Melanocyte of skin (primary cell): ENCODE data around the genes FBXL7, MARCHF11, MYO10 and CDH9.

- CAGE, long polyA plus RNA, 2 experiments = no peak in any of the 2 experiments
Measured at GRCh38 chr5:14471237-14471697, 110.3 kb upstream of the OTULINL start.

DNA sequence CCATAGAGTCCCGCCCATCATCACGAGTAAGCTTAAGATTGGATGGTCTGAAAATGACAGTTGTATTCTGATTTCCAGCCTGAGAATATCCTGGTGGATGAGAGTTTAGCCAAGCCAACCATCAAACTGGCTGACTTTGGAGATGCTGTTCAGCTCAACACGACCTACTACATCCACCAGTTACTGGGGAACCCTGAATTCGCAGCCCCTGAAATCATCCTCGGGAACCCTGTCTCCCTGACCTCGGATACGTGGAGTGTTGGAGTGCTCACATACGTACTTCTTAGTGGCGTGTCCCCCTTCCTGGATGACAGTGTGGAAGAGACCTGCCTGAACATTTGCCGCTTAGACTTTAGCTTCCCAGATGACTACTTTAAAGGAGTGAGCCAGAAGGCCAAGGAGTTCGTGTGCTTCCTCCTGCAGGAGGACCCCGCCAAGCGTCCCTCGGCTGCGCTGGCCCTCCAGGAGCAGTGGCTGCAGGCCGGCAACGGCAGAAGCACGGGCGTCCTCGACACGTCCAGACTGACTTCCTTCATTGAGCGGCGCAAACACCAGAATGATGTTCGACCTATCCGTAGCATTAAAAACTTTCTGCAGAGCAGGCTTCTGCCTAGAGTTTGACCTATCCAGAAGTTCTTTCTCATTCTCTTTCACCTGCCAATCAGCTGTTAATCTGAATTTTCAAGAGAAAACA, 73.6 kb upstream of the OTULINL start:
- CAGE, long polyA plus RNA, 2 experiments = no peak in any of the 2 experiments

DNA sequence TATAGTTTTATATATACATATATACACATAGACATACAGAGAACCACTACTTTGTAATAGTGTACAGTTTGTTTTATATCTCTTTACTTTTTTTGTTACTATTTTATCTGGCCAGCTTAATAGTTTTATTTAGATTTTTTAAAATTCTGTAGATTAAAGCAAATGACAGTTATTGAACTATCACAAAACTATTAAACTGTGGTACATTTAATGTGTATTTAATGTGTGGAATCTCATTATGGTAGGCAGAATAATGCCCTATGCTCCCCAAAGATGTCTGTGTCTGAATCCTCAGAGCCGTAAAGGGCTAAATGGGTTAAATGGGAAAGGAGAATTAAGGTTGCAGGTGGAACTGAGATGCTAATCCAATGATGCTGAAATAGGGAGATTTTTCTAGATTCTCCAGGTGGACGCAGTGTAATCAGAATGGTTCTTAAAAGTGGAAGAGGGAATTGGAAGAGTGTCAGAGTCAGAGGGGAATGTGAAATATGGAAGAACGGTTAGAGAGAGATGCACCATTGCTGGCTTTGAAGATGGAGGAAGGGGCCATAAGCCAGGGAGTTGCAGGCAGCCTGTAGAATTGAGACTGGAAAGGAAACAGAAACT, 29.4 kb downstream of the OTULINL start:
- CAGE, long polyA plus RNA, 2 experiments = no peak in any of the 2 experiments

DNA sequence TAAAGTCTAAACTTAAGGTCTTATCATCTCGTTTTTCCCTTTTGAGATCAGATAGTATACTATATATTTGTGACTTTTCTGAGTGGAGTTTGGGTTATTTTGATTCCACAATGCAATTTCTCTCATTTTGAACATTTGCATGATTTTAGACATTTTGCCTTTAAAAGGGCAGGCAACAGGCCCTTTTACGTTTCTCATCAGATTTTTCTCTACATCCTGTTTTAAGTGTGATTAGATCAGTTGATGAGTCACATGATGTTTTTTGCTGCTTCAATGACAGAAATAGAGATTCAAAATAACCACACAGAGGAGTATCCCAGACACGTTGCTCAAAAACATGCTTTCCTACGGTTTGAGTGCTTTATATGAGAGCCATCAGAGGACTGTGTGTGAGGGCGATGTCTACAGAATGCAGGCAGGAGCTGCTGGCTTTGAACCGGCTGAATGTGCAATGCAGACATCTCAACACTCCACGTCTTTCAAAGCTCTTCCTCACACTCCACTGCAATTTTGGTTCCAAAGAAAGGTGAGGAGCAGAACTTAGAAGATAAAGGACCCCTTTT, 42.1 kb downstream of the OTULIN start:
- CAGE, long polyA plus RNA, 2 experiments = no peak in any of the 2 experiments

DNA sequence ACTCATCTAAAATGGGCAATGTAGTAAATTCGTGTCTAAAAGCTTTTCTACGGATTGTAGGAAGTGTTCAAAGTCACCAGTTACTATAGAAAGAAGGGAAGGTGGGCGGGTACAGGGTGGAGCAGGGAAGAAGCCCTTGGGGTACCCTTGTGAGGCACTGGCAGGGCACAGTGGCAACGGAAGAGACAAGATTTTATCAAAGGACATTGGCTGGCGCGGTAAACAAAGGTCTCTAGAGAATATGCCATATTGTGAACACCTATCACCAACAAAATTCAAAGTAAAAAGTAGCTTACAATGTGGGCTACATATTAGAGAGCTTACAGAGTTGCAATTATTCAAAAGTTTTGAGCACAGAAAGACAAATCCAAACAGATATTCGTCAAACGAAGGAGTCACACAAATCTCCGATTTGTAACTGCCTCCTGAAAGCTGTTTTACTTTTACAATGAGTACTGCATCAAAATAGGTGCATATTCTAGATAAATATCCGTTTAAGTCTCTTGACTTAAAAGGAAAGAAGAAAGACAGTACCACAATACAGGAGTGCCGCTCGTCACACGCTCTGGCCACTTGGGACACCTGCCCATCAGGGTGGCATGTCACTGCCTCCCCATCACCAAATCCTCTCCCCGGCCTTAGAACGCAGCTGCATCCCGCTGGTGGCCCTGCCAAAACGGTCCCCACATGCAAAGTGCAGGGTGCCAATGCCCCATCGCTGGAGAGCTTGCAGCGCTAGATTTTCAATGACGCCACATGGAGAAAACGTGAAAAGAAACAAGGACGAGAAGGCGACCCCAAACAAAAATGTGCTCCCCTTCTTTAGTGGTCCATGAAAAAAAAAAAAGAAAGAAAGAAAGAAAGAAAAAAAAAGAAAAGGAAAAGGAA, 1.4 kb downstream of the ANKH start:
- CAGE, long polyA plus RNA, 2 experiments = no peak in any of the 2 experiments

DNA sequence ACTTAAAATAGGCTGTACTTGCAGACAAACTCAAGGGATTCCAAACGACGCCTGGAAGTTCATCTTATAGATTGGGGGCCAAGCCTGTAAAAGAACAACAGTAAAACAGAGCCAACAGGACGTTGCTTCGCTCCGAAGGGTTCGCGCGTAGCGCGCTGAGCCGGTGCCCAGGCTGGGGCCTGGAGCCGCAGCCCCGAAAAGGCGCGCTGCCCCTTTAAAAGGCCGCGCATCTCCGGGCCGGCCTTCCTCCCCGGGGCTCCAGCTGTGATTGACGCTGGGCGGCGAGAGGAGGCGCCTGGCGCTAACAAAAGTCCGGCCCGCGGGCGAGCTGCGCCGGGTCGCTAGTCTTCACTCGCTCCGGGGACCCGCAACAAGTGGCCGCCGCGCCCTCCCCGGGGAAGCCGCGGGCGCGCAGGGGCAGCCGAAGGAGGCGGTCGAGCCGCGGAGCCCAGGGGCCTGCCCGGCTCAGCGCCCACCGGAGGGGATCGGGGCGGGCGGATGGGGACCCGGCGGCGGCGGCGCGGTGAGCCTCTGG, at the start of gene FBXL7:
FBXL7 (plus strand) TSS at position 333 of the 535 bp plus-strand sequence.
- CAGE, long polyA plus RNA, 2 experiments = no peak in any of the 2 experiments

- CAGE, long polyA plus RNA, 2 experiments = no peak in any of the 2 experiments
Measured at GRCh38 chr5:15912399-15912765, 267.2 kb downstream of the MARCHF11 start.

DNA sequence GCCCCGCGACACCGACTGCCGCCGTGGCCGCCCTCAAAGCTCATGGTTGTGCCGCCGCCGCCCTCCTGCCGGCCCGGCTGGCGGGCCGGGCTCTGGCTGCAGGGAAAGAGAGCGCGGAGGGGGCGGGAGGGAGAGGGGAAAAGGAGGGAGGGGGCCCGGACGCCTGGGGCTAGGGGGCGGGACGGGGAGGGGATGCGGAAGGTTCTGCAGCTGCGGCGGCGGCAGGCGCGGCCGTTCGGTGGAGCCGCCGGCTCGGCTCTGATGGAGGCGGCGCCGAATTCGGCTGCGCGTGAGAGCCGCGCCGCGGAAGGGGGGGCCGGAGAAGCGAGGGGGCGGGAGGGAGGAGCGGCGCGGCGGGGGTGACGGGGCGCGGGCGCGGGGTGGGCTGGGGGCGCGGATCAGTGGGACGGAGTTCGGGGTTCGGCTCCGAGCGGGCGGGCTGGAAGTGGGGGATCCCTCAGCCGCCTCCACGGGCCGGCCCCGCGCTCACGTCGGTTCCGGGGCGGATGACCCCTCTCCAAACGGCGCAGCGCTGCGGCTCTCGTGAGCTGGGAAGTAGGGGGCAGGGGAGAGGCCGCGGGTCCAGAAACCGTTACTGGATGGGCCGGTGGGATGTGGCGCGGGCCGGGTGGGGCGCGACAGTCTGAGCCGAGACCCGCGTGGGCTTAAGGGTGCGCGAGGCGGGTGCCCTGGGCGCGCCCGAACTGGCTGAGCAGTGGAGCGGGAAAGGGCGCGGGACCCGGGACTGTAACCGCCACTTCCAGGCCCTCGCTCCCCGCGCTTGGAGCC, at the start of gene MARCHF11:
MARCHF11 (minus strand) TSS at position 260 of the 789 bp plus-strand sequence.
- CAGE, long polyA plus RNA, 2 experiments = no peak in any of the 2 experiments

- CAGE, long polyA plus RNA, 2 experiments = no peak in any of the 2 experiments
Measured at GRCh38 chr5:16701309-16702031, 84.7 kb upstream of the RETREG1 start.

DNA sequence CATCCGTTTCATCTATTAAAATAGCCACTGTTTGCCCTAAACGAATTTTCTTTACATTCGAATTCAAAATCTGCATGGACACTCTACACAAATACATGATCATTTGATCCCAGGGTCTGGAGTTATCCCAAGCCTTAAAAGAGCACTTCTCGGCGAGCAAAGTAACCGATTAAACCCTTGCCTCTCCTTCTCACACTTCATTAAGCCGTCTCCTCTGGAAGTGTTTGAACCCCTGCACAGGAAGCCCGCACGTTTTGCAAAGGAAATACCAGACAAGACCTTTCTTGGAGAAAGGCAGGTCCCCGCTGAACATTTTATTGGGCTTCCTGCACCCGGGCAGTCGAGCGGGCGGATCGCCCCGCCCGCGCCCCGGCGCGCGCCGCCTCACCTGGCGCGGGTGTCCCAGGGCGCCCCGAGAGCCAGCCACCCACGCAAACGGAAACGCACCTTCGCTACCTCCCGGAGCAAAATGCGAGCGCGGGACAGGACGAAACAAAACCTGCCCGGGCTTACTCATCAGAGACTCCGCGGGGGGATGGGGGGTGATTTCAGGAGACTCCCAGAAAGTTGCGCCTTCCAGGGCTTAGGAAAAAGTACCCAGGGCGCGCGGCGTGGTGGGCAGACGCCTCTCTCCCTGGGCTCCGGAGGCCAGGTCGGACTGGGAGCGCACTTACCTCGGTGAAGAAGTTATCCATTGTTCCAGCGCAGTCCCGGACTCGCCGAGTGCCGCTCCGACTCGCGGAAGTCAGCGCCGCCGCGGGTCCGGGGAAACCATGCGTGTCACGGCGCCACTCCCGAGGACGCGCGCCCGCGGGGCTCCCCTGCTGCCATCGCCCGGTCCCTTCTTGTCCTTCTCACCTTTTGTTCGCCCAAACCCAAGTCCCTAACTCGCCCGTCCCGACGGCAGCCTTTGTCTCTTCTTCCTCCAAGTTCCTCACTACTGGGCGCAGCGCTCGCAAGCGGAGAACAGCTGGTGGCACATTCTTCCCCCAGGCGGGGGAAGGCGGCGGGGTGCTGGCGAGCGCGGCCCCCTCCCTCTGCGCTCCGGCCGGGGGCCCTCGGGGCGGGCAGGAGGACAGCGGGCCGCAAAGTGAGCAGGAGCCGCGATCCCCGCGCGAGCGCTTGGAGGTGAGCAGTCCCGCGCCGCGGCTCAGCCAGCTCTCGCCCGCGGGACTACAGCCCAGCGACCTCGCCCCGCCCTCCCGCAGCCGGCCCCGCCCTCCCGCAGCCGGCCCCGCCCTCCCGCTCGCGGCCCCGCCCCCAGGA, at the start of gene MYO10:
MYO10 (minus strand) TSS at position 1,175 of the 1,266 bp plus-strand sequence.
- CAGE, long polyA plus RNA, 2 experiments = no peak in any of the 2 experiments

DNA sequence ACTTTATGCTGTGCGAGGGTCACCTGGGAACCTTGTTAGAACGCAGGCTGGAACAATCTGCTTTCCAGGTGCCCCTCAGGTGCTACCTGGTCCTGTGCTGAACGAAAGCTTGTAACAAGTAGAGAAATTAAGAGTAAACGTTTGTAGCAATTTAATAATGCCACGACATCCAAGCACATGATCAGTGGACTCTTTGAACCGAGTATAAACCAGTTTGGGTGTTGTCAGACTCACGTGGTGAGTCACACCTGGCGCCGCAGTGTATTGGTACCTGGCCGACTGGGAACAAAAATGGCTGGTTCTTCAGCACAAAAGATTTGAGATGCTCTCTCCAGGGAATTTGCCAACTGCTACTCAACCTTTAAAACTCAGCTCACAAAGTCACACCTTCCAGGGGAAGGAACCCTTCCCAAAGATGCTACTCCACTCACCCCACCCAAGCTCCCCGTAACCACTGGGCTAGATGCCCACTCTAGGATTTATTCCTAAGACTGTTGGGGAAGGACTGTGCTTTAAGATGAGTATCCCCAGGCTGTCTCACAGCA, 999 bp upstream of the MYO10 start:
- CAGE, long polyA plus RNA, 2 experiments = no peak in any of the 2 experiments

GRCh38 chr5:17269117-17269681, 51.8 kb downstream of the BASP1 start:
- CAGE, long polyA plus RNA, 2 experiments = no peak in any of the 2 experiments

DNA sequence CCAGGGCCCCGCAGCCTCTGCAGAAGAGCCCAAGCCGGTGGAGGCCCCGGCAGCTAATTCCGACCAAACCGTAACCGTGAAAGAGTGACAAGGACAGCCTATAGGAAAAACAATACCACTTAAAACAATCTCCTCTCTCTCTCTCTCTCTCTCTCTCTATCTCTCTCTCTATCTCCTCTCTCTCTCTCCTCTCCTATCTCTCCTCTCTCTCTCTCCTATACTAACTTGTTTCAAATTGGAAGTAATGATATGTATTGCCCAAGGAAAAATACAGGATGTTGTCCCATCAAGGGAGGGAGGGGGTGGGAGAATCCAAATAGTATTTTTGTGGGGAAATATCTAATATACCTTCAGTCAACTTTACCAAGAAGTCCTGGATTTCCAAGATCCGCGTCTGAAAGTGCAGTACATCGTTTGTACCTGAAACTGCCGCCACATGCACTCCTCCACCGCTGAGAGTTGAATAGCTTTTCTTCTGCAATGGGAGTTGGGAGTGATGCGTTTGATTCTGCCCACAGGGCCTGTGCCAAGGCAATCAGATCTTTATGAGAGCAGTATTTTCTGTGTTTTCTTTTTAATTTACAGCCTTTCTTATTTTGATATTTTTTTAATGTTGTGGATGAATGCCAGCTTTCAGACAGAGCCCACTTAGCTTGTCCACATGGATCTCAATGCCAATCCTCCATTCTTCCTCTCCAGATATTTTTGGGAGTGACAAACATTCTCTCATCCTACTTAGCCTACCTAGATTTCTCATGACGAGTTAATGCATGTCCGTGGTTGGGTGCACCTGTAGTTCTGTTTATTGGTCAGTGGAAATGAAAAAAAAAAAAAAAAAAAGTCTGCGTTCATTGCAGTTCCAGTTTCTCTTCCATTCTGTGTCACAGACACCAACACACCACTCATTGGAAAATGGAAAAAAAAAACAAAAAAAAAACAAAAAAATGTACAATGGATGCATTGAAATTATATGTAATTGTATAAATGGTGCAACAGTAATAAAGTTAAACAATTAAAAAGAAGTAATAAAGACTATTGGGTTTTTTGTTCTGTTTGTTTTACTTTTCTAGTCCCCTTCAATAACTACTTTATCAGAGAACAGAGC, 58.7 kb downstream of the BASP1 start:
- CAGE, long polyA plus RNA, 2 experiments = no peak in any of the 2 experiments

GRCh38 chr5:17443803-17444258, 48.0 kb downstream of the H3Y2 start:
- CAGE, long polyA plus RNA, 2 experiments = no peak in any of the 2 experiments

- CAGE, long polyA plus RNA, 2 experiments = no peak in any of the 2 experiments
Measured at GRCh38 chr5:18049318-18049549, 393.6 kb upstream of the H3Y1 start.

DNA sequence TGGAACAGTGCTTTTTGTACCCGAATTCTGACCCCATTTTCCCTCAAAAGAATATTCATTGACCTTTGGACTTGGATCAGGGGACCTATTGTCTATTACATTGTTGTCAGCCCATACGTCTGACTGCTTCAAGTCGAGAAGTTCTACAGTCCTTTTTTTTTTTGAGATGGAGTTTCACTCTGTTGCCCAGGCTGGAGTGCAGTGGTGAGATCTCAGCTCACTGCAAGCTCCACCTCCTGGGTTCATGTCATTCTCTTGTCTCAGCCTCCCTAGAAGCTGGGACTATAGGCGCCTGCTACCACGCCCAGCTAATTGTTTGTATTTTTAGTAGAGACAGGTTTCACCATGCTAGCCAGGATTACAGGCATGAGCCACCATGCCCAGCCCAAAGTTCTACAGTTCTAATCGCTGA, 1089.2 kb upstream of the H3Y1 start:
- CAGE, long polyA plus RNA, 2 experiments = no peak in any of the 2 experiments

DNA sequence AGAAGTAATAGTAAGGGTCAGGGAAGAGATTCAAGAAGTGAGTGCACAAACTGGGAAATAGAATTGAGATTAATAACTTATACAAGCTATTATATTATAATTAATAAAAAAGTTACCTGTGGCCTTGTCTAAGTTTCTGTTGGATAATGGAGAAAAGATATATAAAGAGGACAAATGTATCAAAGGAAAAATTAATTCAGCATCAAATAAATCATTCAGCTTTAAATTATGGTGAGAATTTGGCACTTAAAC, 321.3 kb downstream of the CDH18 start:
- CAGE, long polyA plus RNA, 2 experiments = no peak in any of the 2 experiments

- CAGE, long polyA plus RNA, 2 experiments = no peak in any of the 2 experiments
Measured at GRCh38 chr5:24661282-24661557, 16.4 kb upstream of the CDH10 start.

GRCh38 chr5:25963500-25964453, 1074.6 kb downstream of the CDH9 start:
- CAGE, long polyA plus RNA, 2 experiments = no peak in any of the 2 experiments

DNA sequence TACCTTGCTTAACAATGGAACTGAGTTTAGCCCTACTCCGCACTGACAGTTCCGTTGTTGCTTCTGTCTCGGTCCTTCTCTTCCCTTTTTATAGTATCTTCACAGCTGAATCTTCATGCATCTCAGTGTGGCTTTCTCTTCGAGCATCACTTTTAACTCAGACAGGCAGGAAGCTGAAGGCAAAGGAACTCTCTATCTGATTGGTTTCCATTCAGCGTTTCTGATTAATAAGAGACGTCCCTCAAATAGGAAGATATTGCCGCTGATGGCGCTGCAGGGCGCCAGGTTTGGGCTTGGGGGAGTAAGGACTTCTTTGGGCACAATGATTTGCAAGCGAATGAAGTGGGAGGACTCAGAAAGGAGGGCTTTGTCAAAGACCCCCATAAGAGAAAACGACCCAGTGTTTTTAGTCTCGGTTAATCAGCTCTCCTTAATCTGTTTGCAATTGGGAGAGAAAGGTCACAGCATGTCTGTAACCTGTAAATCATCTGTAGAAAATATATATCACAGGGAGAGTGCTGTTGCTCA, at the start of gene CDH9:
CDH9 (minus strand) TSS at position 127 of the 528 bp plus-strand sequence.
- CAGE, long polyA plus RNA, 2 experiments = no peak in any of the 2 experiments